T-cell (primary cell): ENCODE results near the genes CENPVL2, FAM156B, PAGE2, USP51 and RRAGB.

DNA sequence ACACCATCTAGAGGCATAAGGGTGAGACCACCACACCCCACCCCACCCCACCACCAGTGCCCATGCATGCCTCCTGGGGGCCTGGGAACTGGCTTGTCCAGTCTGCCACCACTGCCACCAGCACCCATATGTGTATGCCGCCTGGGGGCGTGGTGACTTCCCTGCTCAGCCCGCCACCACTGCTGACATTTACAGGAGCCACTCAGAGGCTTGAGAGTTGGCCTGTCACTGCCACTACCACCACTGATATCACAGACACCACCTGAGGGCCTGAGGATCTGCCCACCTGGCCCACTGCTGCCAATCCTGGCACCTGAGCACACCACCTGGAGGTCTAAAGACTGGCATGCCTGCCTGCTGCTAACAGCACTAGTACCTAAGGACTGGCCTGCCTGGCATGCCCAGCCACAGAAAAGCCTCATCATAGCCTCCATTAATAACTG lies 20.3 kb upstream of the BMP15 start:
- PRO-cap, 7 experiments: no peak in any of the 7 experiments

DNA sequence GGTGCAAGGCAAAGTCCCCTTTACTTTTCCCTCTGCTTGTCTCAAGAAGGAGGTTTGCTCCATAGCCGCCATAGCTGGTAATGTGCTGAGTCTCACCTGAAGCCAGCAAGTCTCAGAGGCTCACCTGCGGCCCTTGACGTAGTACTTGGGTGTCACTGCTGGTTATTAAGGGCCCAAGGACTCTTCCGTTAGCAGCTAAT lies 142.6 kb downstream of the BMP15 start:
- PRO-cap, 7 experiments: no peak in any of the 7 experiments

DNA sequence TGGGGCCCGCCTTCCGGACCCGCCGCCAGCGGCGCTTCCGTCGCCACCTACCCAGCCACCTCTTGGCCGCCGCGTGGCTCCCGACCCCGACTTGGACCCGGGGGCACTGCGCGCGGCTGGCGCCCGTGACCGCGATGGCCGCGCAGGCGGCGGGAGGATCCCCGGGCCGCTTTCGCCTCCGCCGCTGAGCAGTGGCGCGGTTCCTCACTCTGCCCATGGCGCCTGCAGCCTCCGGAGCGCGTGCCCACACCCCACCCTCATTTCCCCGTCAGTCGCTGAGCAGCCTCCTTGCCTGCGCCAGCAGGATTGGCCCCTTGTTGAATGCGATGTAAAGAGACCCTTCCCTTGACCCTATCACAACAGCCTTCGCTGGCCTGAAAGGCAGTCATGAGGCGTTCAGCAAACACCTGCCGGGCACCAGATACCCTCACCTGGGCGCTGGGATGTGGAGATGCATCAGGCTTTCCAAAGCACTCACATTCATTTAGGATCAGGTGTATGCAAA lies at the start of gene CENPVL2:
TSS of gene CENPVL2 (minus strand) at position 217 of the 505 bp plus-strand sequence.
- PRO-cap, 7 experiments: no peak in any of the 7 experiments

GRCh38 chrX:51850815-51851162 lies 42.6 kb upstream of the MAGED1 start:
- PRO-cap, 7 experiments: no peak in any of the 7 experiments

- PRO-cap, 7 experiments: no peak in any of the 7 experiments
These were observed at the start of gene FAM156B for GRCh38 chrX:52897083-52897612. TSS of gene FAM156B (plus strand) at chrX:52897330.

- PRO-cap, 7 experiments: no peak in any of the 7 experiments
These were observed 26.6 kb downstream of the FAM156B start for GRCh38 chrX:52923635-52924139.

DNA sequence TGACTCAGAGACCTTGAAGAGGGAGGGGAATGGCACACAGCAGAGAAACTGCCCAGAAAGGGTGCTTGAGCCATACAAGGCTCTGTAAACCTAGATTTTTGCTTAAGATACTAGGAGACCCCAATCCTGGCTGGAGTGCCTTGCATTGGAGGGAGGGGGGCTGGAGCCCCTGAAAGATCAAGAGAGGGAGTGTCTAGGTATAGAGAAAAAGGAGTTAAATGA lies 1.4 kb downstream of the TSPYL2 start:
- PRO-cap, 7 experiments: peak in 1 of 7 experiments; most common plus-strand start position 45 of the sequence (in 1)

GRCh38 chrX:53414660-53415371 lies 7.6 kb downstream of the SMC1A start:
- PRO-cap, 7 experiments: no peak in any of the 7 experiments

GRCh38 chrX:53535893-53536935 lies 102.0 kb upstream of the HSD17B10 start:
- PRO-cap, 7 experiments: no peak in any of the 7 experiments

- PRO-cap, 7 experiments: no peak in any of the 7 experiments
These were observed 108.2 kb upstream of the HSD17B10 start for GRCh38 chrX:53542274-53542825.

GRCh38 chrX:53557065-53557394 lies 122.9 kb upstream of the HSD17B10 start:
- PRO-cap, 7 experiments: no peak in any of the 7 experiments

DNA sequence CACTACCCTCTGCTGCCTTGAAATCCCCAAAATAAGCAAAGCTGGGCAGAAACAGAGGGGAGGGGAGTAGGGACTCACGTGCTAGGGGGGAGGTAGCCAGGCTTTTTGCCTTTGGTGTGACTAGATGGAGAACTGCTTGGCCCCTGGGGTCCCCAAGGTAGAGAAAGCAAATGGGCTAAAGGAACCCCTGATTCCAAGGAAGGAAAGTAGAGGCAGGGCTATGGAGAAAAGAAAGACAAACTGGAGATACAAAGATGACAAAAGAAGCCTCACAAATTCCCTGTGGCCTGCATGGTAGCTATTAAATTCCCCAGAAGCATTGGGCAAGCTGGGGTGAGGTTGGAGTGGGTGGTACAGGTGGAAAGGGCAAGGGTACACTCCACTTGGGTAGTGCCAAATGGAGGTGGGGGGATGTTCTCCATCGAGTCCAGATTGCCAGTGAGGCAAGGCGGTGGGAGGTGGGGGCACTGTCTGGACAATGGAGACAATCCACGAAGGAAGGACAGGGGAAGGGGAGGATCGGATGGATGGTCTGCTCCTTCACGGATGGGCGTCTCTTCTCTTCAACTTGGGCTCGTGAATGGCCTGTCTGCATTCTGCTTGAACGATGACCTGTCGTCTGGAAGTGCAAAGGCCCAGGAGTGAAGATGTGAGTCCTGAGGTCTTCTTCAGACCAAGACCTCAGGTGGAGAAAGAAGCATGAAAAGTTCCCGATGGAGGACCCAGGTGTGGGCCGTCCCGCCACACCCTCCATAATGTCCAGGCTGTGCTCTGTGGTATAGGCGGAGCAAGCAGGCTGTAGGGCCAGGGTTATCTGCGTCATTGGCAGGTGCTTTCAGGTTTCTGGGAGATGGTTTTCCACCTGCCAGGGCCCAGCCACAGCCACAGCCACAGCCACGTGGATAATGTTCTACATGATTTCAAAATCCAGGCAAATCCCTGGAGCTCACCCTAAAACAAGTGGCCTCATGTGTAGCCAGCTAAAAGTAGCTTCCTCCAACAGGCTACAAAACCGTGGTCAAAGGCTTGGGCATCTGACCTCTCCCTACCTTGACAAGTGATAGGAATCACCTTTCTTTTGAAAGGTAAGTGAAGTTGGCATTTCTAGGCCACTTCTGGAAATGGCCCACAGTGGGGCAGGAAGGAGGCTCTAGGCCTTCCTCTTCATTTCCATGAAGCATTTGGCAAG lies 106.4 kb downstream of the PHF8 start:
- PRO-cap, 7 experiments: no peak in any of the 7 experiments

GRCh38 chrX:54042425-54043273 lies 1.6 kb downstream of the PHF8 start:
- PRO-cap, 7 experiments: peak in 4 of 7 experiments; most common plus-strand start chrX:54042983 (in 2); most common minus-strand start chrX:54042831 (in 3)

- PRO-cap, 7 experiments: no peak in any of the 7 experiments
These were observed 28.8 kb upstream of the PHF8 start for GRCh38 chrX:54073116-54073479.

DNA sequence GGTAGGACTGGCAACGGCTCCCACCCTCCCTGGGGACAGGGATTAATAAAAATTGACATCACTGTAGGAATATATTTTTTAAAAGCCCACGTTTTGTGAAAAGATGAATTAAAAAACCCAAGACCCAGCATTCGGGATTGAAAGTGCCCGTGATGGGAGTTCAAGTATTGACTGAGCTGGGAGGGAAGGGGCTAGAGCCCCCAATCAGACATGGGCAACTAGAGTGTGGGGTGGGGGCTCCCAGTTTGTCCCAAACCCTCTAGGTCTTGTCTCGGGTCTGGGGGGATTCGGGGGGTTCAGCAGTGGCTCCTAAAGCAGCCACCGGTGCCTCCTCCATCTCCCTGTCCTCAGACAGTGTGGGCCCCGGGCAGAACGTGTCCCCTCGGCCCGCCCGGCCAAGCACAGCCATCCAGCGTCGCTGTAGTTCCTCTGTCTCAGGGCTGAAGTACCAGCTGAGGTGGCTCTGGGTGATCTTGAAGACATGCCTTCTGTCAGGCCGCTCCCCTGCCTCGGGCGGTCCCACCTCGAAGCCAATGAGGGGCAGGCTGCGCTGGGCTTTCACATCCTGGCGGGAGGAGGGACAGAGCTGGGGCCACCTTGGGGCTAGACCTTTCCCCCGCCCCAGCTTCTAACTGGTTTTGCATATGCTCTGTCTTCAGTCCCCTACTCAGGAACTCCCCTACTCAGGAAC lies 5.8 kb downstream of the TSR2 start:
- PRO-cap, 7 experiments: no peak in any of the 7 experiments

GRCh38 chrX:54993228-54993620 lies 764 bp downstream of the PFKFB1 start:
- PRO-cap, 7 experiments: no peak in any of the 7 experiments

DNA sequence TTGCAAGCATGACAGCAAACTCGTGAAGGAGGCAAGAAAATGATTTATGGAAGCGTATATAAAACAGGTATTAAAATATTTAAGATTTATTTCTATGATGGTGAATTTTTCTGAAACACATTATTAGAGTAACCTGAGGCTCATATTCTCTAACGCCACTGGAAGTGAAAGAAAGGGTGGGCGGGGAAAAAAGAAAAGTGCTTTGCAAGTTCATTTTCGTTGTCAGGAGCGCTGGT lies 256 bp upstream of the PAGE2 start:
- PRO-cap, 7 experiments: no peak in any of the 7 experiments

DNA sequence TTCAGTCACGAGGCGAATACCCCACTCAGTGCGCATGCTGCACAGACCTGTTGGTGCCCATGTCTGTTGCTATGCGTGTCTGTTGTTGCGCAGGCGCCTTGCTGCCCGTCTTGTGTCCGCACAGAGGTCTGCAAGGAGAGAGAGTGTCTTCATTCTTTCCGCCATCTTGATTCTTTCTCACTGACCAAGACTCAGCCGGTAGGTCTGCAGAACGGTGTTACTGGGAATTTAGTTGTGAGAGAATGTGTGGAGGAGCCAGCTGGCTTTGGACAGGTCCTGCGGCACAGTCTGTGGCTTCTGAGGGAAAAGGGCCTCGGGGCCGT lies at the start of gene PAGE2:
TSS of gene PAGE2 (plus strand) at position 113 of the 323 bp plus-strand sequence.
- PRO-cap, 7 experiments: no peak in any of the 7 experiments

- PRO-cap, 7 experiments: peak in 1 of 7 experiments; most common plus-strand start chrX:55490024 (in 1); most common minus-strand start chrX:55489848 (in 1)
These were observed at the start of gene USP51 for GRCh38 chrX:55489670-55490352. TSS of gene USP51 (minus strand) at chrX:55489848.

- PRO-cap, 7 experiments: peak in 7 of 7 experiments; most common plus-strand start chrX:55717774 (in 5); most common minus-strand start chrX:55717492 (in 1)
These were observed at the start of gene RRAGB for GRCh38 chrX:55717268-55717998. TSS of gene RRAGB (plus strand) at chrX:55717749.